Hematopoietic multipotent progenitor cell (in vitro differentiated cells): ENCODE measurements around a stretch of chr7.

DNA sequence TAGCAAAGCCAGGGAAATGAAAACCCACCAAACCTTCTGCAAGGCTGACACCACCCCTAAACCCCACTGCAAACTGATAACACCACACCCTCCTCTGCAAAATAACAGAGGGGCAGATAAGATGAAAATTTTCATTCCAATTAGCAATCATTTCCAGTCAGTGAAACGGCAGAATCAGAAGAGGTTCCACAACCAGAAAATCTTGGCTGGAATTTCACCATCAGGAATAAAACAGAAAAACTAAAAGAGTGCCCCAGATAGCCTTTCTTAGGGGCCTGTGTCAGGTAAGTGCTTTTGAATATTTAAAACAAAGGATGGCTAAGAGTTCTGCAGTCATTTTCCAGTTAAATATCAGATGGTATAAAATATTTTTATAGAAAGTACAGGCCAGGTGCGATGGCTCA is 179.5 kb upstream of the BMPER start:
- CAGE, long polyA plus RNA: no peak

DNA sequence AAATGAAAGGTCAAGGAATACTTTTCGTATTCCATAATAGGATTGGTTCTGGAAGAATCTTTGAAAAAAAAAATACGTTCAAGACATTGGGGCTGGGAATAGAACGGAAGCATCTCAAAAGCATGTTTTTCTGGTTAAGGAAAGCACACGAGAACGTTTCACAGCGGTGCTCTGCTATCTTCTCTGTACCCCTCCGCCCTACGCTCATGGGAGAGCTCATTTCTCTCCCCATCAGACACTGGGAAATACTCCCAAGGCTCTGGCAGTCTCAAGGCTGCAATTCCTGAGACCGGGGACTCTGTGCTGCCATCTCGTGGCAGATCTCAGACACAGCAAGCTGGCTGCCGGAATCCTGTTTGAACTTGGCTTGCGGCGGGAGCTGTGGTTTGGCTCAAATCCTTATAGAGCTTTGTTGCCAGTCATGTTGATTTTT is 27.4 kb downstream of the BMPER start:
- CAGE, long polyA plus RNA: no peak

DNA sequence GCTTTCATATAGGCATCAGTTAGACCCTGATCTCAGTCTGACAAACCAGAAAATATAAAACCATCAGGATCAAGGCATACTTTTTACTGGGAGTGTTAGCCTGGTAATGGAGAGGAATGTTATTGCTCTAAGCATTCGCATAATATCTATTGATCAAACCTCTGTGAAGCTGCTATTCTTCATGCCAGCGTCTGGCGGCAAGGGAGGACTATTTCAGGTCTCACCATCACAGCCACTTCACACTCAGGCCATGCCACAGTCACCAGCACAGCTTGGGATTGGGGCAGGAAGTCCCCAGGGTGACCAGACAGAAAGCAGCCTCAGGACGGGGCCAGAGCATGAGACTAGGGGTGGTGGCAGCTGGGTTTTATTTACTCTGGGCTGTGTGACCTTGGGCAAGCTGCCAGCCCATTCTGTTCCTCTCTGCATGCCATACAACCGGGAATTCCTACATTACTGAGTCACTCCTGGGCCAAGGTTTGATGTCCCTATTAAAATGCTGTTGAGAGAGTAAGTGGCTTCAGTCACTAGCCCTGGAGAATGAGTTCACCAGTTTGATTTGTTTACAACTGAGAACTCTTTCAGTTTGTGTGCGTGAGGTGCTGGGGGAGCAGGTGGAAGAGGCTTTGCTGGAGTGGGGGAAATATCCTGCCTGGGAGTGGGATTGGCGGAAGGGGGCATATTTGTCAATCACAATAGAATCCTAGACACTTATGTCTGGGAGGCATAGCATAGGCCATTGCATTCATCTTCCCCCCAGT is 90.3 kb downstream of the NPSR1 start:
- CAGE, long polyA plus RNA: no peak

DNA sequence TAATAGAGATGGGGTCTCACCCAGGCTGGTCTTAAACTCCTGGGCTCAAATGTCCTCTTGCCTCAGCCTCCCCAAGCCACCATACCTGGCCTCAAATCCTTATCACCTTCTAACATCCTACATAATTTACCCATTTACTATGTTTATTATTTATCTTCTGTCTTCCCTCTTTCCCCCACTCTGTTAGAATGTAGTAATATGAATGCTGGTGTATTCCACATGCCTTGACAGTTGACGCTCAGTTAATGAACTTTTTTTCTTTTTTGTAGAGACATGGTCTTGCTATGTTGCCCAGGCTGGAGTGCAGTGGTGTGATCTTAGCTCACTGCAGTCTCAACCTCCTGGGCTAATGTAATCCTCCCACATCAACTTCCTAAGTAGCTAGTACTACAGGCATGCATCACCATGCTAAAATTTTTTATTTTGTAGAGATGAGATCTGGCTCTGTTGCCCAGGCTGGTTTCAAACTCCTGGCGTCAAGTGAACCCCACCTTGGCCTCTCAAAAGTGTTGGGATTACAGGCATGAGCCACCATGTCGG is 71.2 kb downstream of the DPY19L1 start:
- CAGE, long polyA plus RNA: no peak

DNA sequence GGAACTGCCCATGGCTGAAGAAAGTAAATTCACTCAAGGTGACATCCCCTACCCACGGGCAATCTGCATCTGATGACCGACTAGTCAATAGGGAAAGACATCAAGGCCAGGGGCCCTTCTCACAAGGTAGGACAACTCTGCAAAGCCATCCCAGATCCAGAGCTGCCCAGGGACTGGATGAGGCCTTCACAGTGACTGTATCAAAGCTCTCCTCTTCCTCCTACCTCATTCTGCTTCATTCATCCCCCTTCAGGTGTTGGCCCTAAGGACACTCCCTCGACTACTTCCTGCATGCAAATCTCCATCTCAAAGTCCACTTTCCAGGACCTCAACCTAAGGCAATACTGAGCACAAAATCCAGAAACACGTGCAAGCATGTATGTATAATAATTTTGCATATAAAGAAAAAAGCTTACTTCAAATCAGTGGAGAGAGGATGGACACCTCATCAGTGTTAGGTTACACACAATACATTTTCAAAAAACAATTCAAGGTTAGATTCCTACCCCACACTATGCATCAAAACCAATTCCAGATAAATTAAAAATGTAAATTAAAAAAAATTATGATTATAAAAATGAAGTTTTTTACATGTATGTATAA is 25.1 kb downstream of the DPY19L1 start:
- CAGE, long polyA plus RNA: no peak

DNA sequence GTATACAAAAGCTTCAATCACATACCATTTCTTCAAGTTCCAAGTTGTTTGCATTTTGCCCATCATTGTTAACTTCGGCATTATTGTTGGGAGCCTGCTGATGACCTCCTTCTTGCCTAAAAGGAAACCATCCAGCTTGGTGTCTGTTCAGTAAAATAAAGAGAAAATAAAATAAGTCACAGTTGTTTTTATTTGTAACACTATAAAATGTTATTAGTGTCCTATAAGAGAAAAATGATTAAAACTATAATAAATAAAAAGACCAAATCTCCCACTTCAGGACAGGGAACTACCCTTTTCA is 60.7 kb downstream of the HERPUD2 start:
- CAGE, long polyA plus RNA: no peak

DNA sequence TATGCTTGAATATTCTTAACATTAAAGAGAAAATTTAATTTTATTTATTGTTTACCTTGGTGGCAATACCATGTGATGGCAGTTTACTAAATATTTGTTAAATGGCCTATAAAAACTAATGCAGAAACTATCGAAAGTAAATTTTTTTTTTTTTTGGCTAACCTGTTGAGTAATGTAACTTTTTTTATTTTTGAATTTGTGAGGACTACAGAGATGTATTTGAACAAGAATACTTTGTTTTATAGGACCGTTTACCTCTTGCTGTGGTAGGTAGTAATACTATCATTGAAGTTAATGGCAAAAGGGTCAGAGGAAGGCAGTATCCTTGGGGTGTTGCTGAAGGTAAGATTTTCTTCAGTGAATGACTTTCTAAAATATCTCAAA is 82.8 kb downstream of the SEPTIN7 start:
- CAGE, long polyA plus RNA: no peak

DNA sequence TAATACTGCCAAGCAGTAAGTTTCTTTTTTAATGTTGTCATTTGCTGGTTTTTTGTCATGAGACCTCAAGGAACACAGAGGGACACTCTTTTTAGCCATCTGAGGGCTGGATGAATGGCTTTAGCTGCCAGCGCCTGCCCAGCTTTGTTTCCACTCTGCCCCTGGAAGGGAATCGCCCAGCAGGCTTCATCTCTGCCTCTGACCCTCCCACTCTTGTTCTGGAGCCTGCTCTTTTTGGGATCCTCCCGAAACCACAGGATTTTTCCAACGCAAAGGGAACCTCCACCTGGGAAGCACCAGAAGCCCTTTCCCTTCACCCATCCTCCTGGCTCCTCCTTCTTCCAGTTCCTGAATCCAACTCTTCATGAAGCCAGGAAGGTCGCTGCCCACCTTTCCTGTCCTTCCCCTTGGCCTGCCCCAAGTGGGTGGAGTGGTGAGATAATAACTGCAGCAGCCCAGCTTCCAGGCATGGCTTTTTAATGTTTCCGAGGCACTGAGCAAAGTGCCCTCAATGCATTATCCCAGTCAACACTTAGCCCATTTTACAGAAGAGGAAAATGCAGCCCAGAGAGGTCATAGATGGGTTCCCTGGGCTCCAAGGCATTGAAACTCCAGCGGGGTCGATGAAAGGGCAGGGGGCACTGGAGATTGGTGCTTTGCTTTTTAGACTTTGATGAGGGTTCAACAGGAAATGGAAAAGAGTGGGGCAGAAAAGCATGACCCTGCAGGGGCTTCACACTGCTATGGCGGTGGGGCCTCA is 70.8 kb upstream of the EEPD1 start:
- CAGE, long polyA plus RNA: no peak

- CAGE, long polyA plus RNA: no peak
Observed at GRCh38 chr7:36092031-36092782, 60.8 kb upstream of the EEPD1 start.

- CAGE, long polyA plus RNA: no peak
Observed at GRCh38 chr7:36129024-36129695, 23.9 kb upstream of the EEPD1 start.

DNA sequence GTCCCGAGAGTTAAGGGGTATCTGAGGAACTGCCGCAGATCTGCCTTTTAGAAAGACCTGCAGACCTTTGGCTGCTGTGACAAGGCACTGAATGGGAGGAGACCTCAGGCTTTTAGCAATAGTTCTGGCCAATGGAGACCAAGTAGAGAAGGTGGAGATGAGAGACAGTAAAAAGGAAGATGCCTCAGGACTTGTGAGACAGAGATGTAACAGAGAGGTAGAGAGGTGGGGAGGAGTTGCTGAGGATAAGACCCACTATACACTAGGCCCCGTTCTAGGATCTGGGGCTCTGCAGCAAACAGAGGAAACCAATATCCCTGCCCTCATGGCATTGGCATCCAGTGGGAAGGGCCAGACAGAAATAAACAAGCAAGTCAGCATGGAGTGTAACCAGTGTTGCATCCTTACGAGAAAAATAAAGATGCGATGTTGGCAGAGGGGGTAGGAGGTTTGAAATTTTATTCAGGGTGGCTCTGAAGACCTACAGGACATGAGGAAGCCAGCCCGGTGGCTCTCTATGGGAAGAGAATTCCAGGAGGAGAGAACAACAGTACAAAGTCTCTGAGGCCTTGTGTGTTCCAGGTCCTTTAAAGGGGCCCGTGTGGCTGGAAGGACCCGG is 22.1 kb upstream of the EEPD1 start:
- CAGE, long polyA plus RNA: no peak

GRCh38 chr7:36172737-36173365 is 19.8 kb downstream of the EEPD1 start:
- CAGE, long polyA plus RNA: no peak

DNA sequence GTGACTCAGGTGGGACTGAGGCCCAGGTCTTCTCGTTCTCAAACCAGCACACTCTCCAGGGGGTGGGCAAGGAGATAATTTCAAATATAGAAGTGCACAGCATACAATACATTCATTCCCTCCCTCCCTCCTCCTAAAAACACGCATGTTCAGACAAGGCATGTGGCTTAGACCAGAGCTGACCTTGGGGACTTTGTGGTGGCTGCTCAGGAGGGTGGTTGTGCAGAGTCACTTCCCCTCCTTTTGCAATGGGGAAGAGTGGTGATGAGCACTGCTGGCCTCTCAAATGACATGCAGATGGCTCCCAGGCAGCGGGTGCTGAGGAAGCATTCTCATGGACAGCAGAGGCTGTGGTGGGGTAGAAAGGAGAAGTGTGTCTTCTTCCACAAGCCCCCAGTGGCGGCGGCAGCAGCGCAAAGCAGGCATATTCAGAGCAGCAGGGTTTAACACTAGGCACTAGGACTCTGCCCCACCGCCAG is 83.4 kb downstream of the MATCAP2 start:
- CAGE, long polyA plus RNA: no peak

GRCh38 chr7:36286089-36286656 is 80.9 kb downstream of the MATCAP2 start:
- CAGE, long polyA plus RNA: no peak

DNA sequence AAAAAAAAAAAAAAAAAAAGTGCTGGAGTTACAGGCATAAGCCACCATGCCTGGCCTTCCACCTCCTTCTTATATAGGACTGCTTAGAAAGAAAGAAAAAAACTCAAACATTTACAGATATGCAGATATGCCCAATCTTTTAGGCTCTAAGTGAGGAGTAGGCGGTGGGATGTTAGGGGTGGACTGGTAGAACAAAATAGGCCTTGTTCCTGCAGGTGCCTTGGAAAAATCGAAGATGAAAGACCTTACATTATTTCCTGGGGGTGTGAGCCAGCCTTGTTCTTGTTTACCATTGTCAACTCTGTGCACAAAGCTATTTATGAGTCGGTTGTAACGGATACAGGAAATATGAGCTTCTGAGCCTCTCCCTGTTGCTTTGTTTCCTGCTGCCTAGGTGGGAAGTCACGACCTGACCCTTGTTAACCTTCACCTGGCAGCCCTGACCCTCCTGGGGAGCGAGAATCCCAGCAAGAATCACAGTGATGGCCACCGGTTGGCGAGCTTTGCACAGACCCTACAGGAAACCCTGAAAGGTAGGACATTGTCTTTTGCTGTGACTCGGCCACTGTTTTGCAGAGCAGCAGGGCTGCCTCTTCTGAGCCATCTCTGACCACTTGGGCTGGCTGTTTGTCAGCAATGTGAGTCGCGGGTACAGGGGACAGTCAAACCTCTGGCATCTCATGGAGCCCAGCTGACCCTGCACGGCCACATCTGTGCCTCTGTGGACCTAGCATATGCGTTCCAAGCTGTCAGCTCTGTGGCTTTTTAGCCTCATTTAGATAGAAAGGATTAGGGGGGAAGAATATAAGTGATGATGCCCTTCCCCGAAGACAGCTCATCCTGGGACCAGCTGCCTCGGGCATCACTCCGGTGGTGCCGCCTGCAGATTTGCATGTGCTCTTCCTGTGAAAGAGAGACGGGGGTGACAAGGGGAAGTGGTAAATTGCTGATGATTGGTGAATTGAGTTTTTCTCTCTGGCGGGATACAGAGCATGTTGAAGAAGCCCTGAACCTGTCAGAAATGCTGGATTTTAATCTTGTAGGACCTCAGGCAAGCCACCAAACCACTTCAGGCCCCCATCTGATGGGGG is 79.5 kb downstream of the MATCAP2 start:
- CAGE, long polyA plus RNA: no peak

GRCh38 chr7:36517260-36517602 is 127.6 kb downstream of the ANLN start:
- CAGE, long polyA plus RNA: no peak

GRCh38 chr7:36723321-36723799 is 934 bp downstream of the AOAH start:
- CAGE, long polyA plus RNA: no peak

GRCh38 chr7:36777842-36778087 is 53.5 kb upstream of the AOAH start:
- CAGE, long polyA plus RNA: no peak

DNA sequence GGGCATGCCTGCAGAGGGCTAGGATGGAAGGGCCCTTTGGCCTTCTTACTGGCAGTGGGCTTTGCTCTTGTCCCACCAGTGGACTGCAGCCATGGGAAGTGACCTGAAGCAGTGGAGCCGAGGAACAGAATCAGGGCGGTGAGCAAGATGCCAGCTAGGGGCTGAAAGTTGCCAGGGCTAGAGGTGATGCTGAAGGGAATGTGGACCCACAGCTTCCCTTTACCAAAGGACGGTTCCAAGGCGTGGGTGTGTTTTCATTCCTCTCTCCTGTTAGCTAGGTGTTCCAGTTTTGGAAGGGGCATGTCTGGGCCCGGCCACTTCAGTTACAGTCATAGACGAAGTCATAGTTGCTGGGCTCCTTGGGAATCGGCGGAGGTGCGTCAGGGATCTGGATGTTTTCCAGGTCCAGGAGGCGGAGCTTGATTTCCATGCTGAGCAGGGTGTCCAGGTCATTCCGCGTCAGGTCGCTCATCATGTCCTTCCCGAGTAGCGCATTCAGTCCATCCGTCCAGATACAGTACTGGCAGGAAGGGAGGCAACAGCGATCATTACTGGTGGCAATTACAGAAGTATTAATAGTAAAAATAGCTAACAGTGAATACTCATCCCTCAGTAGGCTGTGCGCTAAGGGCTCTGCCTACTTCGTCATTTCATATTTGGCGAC is 131.1 kb upstream of the AOAH start:
- CAGE, long polyA plus RNA: no peak

GRCh38 chr7:36971970-36972613 is 247.8 kb upstream of the AOAH start:
- CAGE, long polyA plus RNA: no peak